LNCaP clone FGC (cell line): ENCODE measurements around a stretch of chr10.

GRCh38 chr10:125154202-125154376, 126.2 kb upstream of the CTBP2 start:
- RRBS, 2 experiments: no CpG with 5 or more reads among the region's 1 CpG

DNA sequence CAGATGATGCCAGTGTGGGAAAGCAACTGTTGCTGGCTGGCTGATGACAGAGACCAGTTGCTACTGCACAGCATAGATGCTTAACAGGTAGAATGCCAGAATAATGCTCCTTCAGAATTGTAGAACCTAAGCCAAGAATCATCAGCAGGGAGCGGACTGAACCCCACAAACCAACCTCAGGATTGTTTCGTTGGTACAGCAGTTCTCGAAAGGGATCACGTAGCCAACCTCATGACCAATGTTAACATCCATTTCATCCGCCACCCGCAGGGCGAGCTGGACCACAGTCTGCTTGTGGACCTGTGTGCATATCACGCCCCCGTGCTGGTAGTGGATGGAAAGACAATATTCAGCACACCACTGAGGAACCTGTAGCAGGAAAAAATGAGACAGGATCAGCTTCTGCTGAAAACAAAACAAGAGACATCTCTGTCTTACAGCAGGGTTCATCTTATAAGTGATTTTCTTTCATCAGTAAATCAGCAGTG, 14.2 kb downstream of the DHX32 start:
- RRBS, 2 experiments: no CpG with 5 or more reads among the region's 9 CpGs

GRCh38 chr10:126213959-126214434, 174.3 kb downstream of the ADAM12 start:
- RRBS, 2 experiments: no CpG with 5 or more reads among the region's 7 CpGs

DNA sequence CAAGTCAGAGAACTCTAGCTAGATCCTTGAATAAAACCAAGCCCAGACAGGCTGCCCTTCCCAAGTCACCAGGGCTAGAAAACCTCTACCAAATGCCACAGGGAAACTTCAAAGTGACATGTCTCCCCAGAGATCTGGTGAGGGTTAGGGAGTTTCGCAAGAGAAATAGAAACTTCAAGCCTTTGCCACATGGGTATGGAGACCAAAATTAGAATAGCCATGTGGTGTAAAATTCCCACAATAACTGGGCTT, 14.4 kb downstream of the ADAM12 start:
- RRBS, 2 experiments: no CpG with 5 or more reads among the region's 1 CpG

DNA sequence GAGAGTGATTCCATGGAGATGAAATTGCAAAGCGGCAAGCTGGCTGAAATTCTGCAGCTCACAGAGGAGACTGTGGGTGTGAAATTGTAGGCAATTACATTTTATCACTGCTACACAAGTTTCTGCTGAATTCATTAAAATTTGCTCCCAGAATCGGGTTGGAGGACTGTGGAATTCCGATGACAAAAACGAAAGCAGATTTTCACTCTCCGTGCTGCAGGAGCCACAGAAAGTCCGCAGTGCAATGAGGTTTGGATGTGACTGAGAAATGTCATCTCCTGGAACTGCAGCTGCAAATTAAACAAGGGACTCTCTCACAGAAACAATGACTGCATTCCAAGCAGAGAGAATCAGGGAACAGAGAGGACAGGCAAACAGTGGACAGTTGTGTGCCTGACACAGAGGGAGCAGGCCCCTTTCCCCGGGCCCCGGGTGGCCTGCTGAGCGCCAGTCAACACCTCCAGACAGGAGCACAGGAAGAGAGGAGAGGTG, 109.1 kb downstream of the C10orf90 start:
- RRBS, 2 experiments: no CpG with 5 or more reads among the region's 9 CpGs

- RRBS, 2 experiments: no CpG with 5 or more reads among the region's 28 CpGs
Observed at GRCh38 chr10:126881736-126882591, 23.3 kb upstream of the DOCK1 start.

- RRBS, 2 experiments: no CpG with 5 or more reads among the region's 6 CpGs
Observed at GRCh38 chr10:126972945-126973424, 67.8 kb downstream of the DOCK1 start.

- RRBS, 2 experiments: no CpG with 5 or more reads among the region's 2 CpGs
Observed at GRCh38 chr10:127534309-127534546, 14.9 kb upstream of the NPS start.

DNA sequence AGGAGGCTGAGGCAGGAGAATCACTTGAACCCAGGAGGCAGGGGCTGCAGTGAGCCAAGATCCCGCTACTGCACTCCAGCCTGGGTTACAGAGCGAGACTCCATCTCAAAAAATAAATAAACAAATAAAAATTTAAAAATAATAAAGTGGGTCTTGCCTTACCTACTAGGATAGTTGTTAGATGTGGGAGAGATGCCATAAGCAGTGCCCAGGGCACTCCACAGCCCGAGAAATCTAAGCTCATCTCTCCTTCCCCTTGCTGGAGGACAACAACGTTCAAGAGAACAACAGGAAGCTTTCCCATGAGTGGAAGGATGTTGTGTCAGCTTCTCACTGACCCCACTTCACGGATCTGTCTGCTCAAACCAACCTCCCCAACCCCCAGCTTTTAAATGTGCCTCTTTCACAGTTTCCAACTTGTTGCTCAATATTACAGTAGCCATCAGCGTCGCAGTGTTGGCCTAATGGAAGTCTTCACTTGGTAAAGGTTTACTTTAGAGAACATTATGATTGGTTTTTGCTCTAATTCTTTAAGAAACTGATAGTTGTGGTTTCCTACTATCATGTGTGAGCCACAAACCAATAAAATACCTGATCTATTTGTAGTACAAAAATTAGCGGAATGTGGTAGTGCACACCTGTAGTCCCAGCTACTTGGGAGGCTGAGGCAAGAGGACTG, 72.2 kb downstream of the PTPRE start:
- RRBS, 2 experiments: no CpG with 5 or more reads among the region's 8 CpGs

DNA sequence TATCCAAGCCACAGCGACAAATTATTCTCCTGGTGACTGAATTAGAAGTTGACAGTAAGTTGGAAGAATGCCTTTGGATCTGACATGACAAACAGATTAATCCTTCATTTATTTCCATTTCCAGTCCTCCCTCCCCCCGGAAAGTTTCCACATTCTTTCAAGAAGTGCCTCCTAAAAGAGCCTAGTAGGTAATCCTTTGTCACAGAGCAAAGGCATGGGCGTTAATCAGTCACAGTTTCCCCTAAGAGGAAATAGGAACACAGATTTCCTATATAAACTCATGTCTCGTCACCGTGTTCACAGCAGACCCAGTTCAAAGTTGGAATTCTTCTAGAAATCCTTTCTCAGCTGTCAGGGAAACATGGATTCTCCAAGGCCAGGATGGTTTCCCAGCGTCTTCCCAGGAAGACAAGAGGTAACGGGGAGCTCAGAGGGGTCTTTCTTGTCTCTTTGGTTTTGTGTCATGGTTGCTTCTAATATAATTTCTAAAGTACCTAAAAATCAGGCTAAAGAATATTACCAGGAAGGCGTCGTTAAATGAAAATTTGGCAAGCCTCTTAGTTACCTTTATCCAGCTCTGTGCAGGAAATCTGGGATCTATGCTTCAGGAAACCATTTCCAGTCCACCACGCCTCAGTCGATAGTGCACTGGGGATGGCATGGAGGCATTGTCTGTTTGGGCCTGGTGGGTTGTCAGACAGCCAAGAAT, 80.2 kb downstream of the PTPRE start:
- RRBS, 2 experiments: no CpG with 5 or more reads among the region's 11 CpGs

DNA sequence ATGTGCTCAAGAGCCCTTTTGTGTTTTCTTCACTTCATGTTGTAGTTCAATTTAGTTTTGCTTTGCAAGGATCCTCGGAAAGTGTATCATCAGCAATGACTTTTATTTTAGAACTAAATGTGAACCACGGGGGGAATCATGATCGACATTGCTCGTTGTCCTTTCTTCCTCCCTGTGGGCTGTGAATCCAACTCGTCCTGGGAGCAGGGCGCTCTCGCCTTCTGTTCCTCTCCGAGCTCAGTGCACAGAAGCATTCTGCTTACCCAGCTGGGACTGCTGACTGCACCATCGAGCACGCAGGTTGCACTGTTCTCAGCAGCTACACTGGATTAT, 92.3 kb downstream of the PTPRE start:
- RRBS, 2 experiments: no CpG with 5 or more reads among the region's 10 CpGs

- RRBS, 2 experiments: no CpG with 5 or more reads among the region's 1 CpG
Observed at GRCh38 chr10:128044603-128045004, 81.6 kb downstream of the MKI67 start.

DNA sequence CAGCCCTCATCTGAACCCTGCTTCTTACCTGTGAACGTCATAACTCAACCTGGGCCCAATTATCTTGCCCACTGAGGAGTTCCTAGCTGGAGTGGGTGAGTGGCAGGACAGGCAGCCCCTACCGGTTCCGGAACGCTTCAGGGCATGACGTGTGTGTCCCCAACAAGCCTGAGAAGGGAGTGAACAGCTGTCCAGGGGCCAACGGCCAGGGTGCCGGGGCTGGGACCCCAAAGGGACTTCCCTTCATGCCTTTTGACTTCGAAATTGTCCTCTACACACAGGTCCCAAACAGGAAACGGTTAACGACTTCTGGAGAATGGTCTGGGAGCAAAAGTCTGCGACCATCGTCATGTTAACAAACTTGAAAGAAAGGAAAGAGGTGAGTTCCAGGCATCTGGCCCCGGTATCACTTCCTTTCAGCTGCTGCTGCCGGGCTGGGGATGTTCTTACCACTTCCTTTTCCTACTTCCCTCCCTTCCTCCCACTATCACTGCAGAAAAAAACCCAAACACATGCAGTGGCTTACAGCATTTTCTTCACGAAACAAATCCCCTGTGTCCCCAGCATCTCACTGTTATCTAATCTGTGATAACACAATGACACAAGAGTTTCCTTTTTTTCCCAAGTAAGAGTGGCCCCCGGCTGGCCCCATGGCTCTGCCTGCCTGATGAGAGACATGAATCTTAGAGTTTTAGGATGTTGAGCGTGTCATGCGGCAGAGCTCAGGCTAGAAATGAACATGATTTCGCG, 63.2 kb downstream of the MKI67 start:
- RRBS, 2 experiments: no CpG with 5 or more reads among the region's 20 CpGs

DNA sequence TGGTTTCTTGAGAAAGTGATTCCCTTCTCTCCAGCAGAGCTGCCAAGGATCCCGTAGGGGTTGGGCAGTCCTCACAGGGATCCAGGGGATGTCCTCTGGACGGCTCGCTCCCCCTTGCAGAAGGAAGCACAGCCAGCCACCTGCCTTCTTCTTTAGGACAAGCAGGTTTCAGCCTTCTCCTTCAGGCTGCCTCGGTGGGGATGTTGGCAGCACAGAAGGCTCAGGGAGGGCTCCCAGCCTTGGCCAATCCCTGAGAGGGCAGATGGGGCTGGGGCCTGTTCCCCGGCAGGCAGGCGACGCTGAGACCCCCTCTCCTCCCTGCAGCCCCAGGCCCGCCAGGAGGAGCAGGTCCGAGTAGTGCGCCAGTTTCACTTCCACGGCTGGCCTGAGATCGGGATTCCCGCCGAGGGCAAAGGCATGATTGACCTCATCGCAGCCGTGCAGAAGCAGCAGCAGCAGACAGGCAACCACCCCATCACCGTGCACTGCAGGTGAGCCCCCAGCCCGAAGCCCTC, 48.9 kb downstream of the MKI67 start:
- RRBS, 2 experiments: no CpG with 5 or more reads among the region's 18 CpGs

GRCh38 chr10:128097314-128098041, 28.7 kb downstream of the MKI67 start:
- RRBS, 2 experiments: no CpG with 5 or more reads among the region's 9 CpGs

- RRBS, 2 experiments: 3% methylated on average over 7 of the region's 28 CpGs
Observed at GRCh38 chr10:128212008-128212663, 85.9 kb upstream of the MKI67 start.

DNA sequence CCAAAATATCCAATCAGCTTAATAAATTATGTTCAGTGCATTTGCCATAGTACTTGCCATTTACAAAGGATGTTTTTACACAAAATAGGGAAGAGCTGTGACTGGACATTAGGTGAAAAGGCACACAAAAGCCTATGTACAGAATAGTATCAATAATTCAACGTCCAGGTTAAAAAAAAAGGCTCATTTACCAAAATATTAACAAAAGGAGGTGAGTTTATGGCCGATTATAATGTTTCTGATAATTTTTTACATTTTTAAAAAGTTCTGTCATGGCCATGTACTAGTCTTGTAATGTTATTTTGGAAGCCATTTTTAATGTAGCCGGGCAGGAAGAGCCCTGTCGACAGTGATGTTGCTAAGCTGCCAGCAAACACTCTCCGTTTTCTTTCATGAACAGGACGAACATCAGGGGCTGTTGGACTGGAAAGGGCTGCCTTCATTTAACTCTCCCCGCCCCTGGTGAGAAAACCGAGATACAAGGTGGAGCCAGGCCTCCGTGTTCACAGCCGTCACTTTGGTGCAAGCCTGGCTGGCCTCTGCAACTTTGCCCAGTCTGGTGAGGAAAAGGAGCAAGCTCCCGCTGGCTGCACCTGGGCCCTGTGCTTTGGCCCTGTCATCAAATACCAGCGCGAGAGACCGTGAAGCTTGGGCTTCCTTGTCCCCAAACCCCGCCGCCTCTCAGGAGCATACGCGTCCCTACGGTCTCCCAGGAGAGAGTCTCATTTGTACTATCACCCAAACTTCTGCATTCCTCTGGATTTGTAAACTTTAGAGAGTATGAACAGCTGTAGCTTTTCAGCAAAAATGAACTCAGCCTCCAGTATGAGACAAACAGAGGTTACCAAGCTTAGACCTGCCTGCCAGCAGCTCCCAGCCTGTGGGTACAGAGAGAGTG, 445.5 kb upstream of the MGMT start:
- RRBS, 2 experiments: no CpG with 5 or more reads among the region's 19 CpGs

- RRBS, 2 experiments: no CpG with 5 or more reads among the region's 11 CpGs
Observed at GRCh38 chr10:129531430-129532115, 64.5 kb downstream of the MGMT start.

GRCh38 chr10:129610745-129611518, 143.9 kb downstream of the MGMT start:
- RRBS, 2 experiments: no CpG with 5 or more reads among the region's 2 CpGs